ENCODE measurements around the gene SPG7.

DNA sequence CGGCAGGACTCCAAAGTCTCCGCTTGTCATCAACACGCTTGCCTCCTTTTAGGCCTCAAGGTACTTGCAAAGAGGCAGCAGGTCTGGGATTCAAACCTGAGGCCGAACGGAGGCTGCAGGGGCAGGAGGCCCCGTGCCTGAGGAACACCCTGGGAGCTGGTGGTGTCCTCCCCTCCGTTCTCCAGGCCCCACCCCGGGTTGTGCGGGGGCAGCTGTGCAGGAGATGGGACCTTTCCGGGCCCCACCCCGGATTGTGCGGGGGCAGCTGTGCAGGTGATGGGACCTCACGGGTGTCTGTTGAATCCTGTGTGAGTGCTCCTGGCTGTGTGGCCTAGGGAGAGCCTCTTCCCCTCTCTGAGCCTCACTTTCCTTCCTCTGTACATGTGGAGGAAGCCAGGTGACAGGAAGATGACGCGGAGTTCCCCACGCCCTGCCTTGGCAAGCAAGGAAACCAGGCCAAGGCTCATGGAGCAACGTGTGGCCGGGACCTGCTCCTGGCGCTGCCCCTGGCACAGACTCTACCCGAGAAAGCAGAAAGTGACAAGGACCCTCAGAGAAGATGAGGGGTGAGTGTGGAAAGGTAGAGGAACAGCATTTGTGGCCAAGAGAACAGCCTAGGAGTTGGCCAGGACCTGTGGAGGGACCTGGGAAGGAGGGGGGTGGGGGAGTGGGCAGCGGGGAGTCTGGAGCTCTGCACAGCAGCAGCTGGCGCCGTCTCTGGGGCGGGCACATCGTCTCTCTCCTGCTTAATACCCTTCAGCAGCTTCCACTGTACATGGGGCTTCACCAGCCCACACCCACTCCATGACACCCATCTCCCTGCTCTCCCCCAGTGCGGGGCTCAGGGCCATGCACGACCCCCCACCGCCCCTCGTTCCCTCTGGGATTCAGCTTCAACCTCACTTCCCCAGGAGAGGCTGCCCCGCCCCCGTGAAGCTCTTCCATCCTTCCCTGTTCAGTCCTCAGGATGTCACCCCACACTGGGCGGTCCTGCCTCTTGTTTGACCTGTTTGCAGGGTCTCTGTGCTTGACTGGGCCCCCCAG lies 38.3 kb upstream of the PABPN1L start:
- PRO-cap, result no peak
- RRBS, result 71% methylated on average over 2 of the region's 32 CpGs

GRCh38 chr16:88920911-88921849 lies 54.7 kb upstream of the PABPN1L start:
- PRO-cap, result no peak
- RRBS, result 72% methylated on average over 5 of the region's 32 CpGs

GRCh38 chr16:89071739-89072463 lies 21.8 kb upstream of the ACSF3 start:
- PRO-cap, result no peak
- RRBS, result 57% methylated on average over 8 of the region's 25 CpGs

- PRO-cap, result no peak
- RRBS, result no CpG with 5 or more reads among the region's 10 CpGs
Measured at GRCh38 chr16:89269051-89269537, 51.6 kb downstream of the ZNF778 start.

- PRO-cap, result no peak
- RRBS, result no CpG with 5 or more reads among the region's 13 CpGs
Measured at GRCh38 chr16:89276025-89276288, 58.5 kb downstream of the ZNF778 start.

- PRO-cap, result no peak
- RRBS, result no CpG with 5 or more reads among the region's 24 CpGs
Measured at GRCh38 chr16:89334854-89335770, 117.6 kb downstream of the ZNF778 start.

GRCh38 chr16:89364373-89365077 lies 125.8 kb downstream of the ANKRD11 start:
- PRO-cap, result no peak
- RRBS, result no CpG with 5 or more reads among the region's 12 CpGs

GRCh38 chr16:89398851-89399375 lies 91.4 kb downstream of the ANKRD11 start:
- PRO-cap, result no peak
- RRBS, result no CpG with 5 or more reads among the region's 9 CpGs

DNA sequence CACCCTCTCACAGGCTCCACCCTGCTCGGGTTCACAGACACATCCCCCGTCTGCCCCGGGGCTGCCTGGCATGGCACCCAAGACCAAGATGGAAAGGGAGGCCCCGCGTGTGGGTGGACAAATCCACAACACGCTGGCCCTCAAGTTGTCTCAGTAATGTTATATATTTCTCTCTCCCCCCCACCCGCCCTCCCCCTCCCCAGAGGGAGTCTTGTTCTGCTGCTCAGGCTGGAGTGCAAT lies 89.5 kb downstream of the ANKRD11 start:
- PRO-cap, result no peak
- RRBS, result no CpG with 5 or more reads among the region's 7 CpGs

DNA sequence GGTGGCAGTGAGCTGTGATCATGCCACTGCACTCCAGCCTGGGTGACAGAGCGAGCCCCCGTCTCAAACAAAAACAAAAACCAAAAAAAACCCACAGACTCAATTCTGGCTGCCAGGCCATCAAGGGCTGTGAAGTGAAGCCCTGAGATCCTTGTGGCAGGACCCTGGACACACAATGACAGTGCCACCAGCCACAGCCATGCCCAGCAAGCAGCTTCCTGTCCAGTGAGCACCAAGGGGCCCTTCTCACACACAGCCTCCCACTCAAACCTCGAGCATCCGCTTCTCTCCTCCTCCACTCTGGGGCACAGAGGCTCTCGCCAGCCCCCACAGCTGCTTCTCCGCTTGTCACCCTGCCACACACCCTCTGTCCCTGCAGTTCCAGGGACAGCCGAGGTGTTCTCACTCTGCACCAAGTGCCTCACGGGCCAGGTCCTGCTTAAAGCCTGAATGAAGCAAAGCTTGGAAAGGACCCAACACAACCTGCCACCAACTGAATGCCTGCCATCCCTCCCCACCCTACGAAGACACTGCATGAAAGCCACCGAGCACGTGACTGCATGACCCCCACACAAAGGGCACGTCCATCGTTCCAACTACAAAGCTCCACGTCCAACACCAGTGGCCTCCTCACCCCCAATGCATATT lies 43.7 kb downstream of the ANKRD11 start:
- PRO-cap, result no peak
- RRBS, result no CpG with 5 or more reads among the region's 14 CpGs

DNA sequence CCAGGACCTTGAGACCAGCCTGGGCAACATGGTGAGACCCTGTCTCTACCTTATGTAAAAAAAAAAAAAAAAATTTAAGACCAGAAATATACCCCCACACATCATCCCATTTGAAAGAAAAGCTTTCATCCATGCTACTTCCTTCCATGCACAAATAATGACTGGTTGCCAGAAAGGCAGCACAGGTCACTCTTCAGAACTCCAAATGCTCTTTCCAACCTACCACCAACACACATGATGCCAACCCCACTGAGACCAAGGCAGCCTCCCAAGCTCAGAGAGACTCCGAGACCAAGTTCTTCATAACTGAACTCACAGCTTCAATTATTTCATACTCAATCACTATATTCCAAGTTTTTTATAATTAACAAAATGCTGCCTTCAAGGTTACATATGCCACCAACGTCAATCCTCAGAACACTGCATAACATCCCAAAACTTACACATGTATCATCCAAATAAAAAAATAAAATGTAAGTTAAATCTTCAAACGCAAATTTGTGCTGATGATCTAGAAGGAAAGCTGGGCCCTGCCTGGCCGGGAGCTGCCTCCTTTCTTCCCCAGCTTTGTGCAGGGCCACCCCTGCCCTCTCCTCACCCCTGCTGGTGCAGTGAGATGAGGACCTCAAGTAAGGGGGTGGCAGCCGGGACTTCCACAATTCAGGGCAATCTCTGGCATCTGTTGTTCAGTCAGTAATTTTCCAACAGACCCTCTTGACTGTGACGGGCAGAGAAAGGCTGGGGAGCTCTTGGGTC lies 15.8 kb downstream of the ANKRD11 start:
- PRO-cap, result no peak
- RRBS, result 90% methylated on average over 2 of the region's 6 CpGs

DNA sequence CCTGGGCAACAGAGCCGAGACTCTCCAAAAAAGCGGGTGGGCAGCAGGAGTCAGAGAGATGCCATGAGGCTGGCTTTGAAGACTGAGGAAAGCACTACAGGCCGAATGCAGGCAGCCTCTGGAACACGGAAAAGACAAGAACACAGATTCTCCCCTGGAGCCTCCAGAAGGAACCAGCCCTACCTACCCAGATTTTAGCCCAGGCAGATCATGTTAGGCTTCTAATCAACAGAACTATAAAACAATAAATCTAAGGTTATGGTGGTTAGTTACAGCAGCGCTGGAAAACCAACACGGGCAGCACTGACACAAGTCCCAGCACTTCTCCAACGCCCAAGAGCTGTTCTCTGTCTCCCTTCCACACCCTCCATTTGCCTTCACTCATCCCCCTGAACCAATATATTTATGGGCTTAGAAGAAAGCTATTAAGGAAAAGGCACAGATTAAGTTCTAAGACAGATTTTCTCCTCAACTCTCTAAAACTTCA lies 7.6 kb downstream of the ANKRD11 start:
- PRO-cap, result no peak
- RRBS, result no CpG with 5 or more reads among the region's 7 CpGs

GRCh38 chr16:89507610-89508607 lies at the start of gene SPG7:
Gene SPG7 (plus strand): TSS chr16:89508403.
- PRO-cap, result unidirectional peak, plus-strand start at chr16:89507665; bidirectional peak, plus-strand start at chr16:89507717, minus-strand start at chr16:89507676; bidirectional peak, plus-strand start at chr16:89507896, minus-strand start at chr16:89507922; bidirectional peak, plus-strand start at chr16:89508044, minus-strand start at chr16:89508070; bidirectional peak, plus-strand start at chr16:89508404, minus-strand start at chr16:89508255
- RRBS, result 3% methylated on average over 61 of the region's 116 CpGs

DNA sequence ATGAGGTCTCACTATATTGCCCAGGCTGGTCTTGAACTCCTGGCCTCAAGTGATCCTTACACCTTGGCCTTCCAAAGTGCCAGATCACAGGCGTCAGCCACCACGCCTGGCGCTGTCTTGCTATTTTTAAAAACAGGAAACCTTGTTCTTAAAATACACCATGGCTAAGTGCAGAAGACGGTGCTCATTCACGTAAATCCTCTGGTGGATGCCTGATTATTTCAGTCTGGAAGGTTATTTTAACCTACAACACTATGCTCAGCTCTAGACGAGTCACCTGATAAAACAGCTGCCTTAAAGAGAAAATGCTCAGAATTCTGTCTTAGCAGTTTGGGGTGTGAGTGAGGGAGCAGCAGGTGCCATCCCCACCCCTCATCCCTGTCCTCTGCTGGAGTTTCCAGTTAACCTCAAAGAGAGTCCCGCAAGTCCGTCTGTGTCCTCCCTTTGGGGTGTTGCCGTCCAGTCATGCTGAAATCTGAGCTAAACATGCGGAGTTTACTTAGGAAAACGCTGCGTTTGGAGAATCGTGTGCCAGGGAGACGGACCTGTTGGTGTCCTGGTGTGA lies 17.0 kb downstream of the SPG7 start:
- PRO-cap, result no peak
- RRBS, result no CpG with 5 or more reads among the region's 14 CpGs

- PRO-cap, result no peak
- RRBS, result no CpG with 5 or more reads among the region's 18 CpGs
Measured at GRCh38 chr16:89562686-89563605, 2.5 kb downstream of the RPL13 start.

GRCh38 chr16:89575034-89575455 lies 513 bp upstream of the CPNE7 start:
- PRO-cap, result no peak
- RRBS, result 22% methylated on average over 24 of the region's 35 CpGs

GRCh38 chr16:89620286-89620942 lies 7.0 kb downstream of the DPEP1 start:
- PRO-cap, result no peak
- RRBS, result 95% methylated on average over 3 of the region's 21 CpGs

DNA sequence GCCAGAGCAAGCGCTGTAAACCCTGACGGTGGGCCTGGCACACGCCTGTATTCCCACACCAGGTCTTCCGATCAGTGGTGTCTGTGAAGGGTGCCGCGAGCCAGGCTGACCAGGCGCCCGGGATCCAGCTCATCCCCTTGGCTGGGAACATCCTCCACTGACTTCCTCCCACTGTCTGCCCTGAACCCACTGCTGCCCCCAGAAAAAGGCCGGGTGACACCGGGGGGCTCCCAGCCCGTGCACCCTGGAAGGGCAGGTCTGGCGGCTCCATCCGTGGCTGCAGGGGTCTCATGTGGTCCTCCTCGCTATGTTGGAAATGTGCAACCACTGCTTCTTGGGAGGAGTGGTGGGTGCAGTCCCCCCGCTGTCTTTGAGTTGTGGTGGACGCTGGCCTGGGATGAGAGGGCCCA lies 5.8 kb downstream of the SPATA2L start:
- PRO-cap, result no peak
- RRBS, result 92% methylated on average over 2 of the region's 16 CpGs

DNA sequence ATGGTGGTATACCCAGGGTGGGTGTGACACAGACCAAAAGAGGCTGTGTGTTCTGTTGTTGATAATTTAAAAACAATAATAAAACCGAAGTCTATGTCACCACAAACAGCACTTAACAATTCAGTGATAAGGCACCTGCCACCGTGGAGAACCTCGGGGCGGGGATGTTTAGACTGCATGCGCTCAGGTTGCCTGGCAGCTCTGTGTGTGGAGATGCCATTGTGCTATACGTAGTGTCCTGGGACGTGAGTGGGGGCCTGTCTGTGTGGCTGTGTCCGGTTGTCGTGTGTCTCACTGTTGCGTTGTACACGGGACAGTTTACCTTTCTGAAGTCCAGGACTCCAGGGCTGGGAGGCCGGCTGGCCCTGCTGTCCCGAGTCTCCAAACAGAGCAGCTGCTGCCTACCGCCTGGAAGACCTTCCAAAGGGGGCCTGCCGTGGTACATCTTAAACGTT lies 18.8 kb downstream of the SPIRE2 start:
- PRO-cap, result no peak
- RRBS, result 88% methylated on average over 5 of the region's 16 CpGs

GRCh38 chr16:89883186-89883722 lies 9.9 kb downstream of the TCF25 start:
- PRO-cap, result no peak
- RRBS, result no CpG with 5 or more reads among the region's 19 CpGs

All from Caco-2 (cell line).